Left lung (tissue), 1 donor: Measurements from ENCODE around the genes CD3G, DDX6, UPK2 and HYOU1.

DNA sequence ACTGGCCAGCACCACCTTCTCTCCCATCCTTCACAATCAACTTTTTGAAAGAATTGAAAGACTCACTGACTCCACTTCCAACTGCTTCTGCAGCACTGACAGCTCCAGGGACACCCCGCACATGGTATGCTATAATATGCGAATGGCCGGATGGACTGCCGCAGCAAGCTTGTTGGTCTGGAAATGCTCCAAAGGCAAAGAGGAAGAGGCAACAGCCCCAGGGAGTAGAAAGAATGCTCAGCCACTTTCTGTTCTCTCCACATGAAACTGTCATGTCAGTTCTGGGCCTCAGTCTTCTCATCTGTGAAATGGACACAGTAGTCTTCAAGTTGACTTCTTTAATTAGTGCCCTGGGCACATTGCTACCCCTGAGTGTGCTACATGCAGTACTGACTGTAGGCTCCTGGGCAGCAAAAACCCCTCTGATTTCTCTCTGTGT is 19.9 kb downstream of the IL10RA start:
- PRO-cap, result no peak

DNA sequence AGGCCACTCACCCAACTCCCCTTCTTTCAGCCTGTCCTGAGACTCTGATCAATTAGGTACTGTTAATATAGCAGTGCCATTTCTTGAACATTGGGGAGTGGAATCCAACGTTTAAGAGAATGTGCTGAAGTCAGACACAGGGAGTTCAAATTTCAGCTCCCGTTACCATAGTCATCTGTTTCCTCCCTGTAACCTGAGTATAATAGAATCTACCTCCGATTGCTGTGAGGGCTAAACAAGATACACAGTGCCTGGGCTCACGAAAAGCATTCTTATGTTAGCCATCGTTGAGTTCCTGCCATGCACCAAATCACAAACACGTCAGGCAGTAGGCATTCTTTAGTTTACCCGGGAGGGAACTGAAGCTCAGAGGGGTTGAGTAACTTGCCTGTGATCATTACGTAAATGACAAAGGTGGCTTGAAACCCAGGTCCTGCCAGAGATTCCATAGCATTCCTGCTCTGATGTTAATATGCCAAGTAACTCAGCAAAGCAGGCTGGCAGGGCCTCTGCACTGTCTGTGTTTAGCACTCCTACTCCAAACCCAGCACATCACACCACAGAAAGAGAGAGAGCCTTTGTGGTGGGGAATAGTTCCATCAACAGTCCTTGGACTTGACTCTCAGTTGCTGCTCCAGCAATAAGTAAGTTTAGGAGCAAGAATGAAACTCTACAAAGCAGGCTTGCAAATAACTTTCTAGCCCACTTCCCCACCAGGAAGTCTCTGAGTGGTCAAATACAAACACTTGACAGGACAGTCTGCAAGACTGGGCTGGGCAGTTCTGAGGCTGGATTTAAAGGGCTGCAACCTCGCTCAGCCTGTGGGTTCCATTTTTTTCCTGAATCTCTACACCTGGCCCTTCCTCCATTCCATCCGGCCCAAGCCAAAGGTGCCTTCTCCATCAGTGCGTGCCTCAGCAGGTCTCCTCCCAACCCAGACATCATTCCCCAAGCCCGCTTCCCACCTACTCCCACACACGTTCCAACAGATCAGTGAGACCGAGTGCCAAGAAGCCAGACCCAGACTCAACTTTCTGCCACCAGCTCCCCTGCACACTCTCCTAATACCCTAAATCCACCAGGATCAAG is 1.2 kb downstream of the SCN2B start:
- PRO-cap, result no peak

DNA sequence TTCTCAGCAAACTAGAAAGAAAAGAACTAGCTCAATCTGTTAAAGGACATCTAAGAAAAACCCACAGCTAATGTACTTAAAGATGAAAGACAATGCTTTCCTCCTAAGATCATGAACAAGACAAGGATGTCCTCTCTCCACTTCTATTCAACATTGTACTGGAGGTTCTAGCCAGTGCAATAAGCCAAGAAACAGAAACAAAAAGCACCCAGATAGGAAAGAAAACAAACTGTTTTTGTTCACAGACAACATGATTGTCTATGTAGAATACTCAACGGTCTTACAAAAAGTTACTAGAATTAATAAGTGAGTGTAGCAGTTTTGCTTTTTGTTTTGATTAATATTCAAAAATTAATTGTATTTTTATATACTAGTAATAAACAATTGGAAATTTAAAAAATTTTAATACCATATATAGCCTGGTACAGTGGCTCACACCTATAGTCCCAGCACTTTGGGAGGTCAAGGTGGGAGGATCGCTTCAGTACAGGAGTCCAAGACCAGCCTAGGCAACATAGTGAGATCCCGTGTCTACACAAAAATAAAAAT is 7.7 kb downstream of the CD3D start:
- PRO-cap, result no peak

GRCh38 chr11:118343122-118343679 is 696 bp upstream of the CD3D start:
- PRO-cap, result no peak

- PRO-cap, result bidirectional peak, plus-strand start at chr11:118344365, minus-strand start at chr11:118344282
Observed at GRCh38 chr11:118344049-118344636, at the start of gene CD3G. TSS of gene CD3G (plus strand) at chr11:118344344.

- PRO-cap, result no peak
Observed at GRCh38 chr11:118415731-118416235, 14.4 kb downstream of the ATP5MG start.

- PRO-cap, result no peak
Observed at GRCh38 chr11:118471505-118471928, 35.2 kb downstream of the KMT2A start.

- PRO-cap, result no peak
Observed at GRCh38 chr11:118587838-118588405, 15.7 kb downstream of the ARCN1 start.

- PRO-cap, result no peak
Observed at GRCh38 chr11:118618632-118619344, 11.4 kb downstream of the PHLDB1 start.

GRCh38 chr11:118634249-118634737 is 26.9 kb downstream of the PHLDB1 start:
- PRO-cap, result no peak

DNA sequence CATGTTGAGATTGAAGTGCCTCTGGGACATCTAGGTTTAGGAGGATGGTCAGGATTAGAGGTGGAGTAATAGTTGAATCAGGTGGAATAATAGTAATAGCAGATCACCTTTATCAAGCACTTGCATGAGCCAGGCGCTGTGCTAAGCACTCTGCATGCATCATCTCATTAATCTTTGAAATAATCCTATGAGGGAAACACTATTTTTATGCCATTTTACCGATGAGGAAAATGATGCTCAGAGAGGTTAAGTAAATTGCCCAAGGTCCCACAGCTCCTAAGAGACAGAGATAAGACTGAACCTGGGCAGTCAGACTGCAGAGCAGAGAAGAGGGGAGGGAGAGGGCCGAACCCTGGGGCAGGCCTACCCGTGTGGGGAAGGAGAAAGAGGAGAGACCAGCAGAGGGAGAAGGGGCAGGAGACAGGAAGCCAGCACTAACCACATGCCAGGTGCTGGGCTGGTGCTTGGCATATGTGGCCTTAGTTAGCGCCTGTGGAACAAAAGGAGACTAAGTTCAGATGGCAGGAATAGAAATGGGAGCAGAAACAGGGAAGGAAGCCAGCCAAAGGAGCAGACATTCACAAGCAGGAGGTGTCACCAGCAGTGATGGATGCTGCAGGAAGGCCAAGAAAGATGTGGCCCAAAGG is 27.0 kb downstream of the TREH start:
- PRO-cap, result no peak

- PRO-cap, result no peak
Observed at GRCh38 chr11:118715098-118716111, 36.0 kb upstream of the TREH start.

- PRO-cap, result bidirectional peak, plus-strand start at chr11:118790924, minus-strand start at chr11:118790989; bidirectional peak, plus-strand start at chr11:118791255, minus-strand start at chr11:118791125
Observed at GRCh38 chr11:118790805-118791566, at the start of gene DDX6. TSS of gene DDX6 (minus strand) at chr11:118791164.

- PRO-cap, result no peak
Observed at GRCh38 chr11:118907147-118908256, 18.2 kb downstream of the BCL9L start.

DNA sequence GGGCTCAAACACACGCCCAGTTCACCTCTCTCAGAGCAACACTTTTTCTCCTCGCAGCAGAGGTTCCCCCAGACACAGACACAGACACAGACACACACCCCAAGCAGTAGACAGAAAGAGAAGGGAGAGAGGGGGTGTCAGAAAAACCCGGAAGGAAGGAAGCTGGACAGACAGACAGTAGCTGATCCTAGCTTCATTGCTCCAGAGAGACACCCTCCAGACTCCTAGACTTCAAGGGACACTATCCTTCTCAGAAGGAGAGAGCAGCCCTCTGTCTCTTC is 1.5 kb downstream of the BCL9L start:
- PRO-cap, result bidirectional peak, plus-strand start at position 142 of the sequence, minus-strand start at position 80 of the sequence

DNA sequence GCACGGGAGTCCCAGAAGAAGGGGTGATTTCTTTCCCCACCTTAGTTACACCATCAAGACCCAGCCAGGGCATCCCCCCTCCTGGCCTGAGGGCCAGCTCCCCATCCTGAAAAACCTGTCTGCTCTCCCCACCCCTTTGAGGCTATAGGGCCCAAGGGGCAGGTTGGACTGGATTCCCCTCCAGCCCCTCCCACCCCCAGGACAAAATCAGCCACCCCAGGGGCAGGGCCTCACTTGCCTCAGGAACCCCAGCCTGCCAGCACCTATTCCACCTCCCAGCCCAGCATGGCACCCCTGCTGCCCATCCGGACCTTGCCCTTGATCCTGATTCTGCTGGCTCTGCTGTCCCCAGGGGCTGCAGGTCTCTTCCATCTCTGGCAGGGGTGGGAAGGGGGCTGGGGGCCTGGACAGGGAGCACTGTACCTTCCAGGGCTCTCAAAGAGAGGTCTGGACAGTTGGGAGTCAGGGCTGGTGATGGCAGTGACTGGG is at the start of gene UPK2:
TSS of gene UPK2 (plus strand) at position 233 of the 489 bp plus-strand sequence.
- PRO-cap, result no peak

DNA sequence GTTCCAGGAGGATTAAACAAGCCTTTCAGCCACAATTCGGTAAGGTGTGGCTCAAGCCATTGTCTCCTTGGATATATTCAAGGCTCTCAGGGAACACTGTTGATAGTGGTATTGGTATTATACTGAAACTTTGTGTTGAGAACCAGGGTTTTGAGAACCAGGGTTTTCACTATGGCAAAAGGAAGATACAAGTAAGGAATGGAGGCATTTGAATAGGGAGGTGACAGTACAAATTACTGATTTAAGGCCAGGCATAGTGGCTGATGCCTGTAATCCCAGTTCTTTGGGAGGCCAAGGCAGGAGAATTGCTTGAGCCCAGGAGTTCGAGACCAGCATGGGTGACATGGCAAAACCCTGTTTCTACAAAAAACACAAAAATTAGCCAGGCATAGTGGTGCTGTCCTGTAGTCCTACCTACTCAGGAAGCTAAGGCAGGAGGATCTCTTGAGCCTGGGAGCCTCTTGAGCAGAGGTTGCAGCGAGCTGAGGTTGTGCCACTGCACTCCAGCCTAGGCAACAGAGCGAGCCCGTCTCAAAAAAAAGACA is 8.5 kb downstream of the RPS25 start:
- PRO-cap, result no peak

DNA sequence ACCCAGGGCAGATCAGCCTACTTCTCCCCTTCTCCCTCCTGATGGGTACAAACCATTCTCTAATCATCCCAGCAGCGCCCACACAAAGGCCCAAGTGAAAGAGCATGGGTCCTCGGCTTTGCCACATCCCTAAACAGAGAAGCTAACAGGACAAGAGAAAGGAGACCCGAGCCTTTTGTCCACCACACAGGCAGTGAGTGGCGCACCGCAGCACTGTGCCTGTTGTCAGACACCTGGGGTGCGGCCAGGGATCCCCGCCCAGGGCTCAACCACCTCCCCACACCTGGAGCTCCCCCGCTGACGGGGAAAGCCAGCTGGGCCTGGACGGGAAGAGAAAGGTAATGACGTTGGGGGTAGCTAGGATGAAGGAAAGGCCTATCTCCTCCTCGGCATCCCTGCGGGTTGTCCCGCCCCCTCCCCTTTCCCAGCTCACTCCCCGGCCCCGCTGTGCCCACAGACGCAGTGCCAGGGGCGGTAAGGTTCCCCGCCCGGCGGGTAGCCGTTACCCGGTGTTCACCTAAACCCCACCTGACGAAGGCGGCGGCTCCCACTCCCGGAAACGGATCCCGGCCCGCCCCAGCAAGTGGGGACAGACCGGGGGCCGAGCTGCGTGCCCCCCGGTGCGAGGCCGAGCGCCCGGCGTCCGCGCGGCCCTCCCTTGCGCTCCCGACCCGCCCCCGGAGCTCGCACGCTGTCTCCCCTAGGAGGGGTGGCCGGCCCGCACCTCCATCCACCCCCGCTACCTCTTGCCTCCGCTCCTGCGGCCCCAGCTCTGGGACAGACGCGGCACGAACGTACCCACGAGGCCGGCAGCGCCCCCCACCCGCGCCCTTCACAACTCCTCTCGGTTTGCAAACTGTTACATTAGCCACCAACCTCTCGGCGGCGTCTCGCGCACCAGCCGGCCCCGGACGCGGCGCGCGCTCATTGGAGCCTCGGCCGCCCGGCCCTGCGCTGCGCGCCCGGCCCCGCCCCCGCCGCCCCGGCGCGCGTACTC is at the start of gene HYOU1:
TSS of gene HYOU1 (minus strand) at position 929 of the 997 bp plus-strand sequence.
- PRO-cap, result unidirectional peak, minus-strand start at position 644 of the sequence; bidirectional peak, plus-strand start outside the sequence, minus-strand start at position 929 of the sequence

DNA sequence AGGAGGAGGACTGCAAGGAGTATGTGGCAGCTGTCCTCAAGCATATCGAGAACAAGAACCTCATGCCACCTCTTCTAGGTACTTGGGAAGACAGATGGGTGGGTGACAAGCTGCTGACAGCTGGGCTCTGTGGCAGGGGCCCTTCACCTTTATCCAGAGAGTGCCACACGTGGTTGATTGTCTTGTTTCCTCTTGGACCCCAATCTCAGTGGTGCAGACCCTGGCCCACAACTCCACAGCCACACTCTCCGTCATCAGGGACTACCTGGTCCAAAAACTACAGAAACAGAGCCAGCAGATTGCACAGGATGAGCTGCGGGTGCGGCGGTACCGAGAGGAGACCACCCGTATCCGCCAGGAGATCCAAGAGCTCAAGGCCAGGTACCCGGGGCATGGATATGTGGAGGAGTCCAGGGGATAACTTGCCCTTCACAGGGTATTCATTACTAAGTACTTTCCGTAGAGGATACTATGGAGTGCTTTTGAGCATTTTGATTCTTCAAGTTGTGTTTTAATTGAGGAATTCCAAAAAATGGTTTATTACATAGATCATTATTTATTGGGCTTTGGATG is 5.7 kb upstream of the HMBS start:
- PRO-cap, result no peak

DNA sequence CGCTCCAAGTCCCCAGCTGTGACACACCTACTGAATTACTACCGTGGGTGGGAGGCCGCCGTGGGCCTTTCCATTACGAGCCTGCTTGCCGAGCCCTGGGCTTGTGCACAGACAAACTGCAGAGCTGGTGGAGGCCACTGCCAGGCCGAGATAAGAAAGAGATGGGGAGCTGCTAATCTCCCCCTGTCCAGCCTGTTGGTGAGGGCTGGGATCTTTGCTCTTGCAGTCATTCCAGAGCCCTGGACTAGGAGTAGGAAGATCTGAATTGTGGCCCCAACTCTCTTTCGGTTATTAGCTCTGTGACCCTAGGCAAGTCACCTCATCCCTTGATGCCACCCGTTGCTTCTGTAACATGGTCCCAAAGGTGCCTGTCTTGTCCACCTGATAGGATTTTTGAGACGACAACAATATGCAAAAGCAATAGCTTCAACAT is 920 bp downstream of the HMBS start:
- PRO-cap, result no peak